ENCODE results near the genes C7orf25, HECW1, URGCP and UBE2D4.

- PRO-cap, result no peak
Measured at GRCh38 chr7:42235466-42236129, 1.4 kb downstream of the GLI3 start.

DNA sequence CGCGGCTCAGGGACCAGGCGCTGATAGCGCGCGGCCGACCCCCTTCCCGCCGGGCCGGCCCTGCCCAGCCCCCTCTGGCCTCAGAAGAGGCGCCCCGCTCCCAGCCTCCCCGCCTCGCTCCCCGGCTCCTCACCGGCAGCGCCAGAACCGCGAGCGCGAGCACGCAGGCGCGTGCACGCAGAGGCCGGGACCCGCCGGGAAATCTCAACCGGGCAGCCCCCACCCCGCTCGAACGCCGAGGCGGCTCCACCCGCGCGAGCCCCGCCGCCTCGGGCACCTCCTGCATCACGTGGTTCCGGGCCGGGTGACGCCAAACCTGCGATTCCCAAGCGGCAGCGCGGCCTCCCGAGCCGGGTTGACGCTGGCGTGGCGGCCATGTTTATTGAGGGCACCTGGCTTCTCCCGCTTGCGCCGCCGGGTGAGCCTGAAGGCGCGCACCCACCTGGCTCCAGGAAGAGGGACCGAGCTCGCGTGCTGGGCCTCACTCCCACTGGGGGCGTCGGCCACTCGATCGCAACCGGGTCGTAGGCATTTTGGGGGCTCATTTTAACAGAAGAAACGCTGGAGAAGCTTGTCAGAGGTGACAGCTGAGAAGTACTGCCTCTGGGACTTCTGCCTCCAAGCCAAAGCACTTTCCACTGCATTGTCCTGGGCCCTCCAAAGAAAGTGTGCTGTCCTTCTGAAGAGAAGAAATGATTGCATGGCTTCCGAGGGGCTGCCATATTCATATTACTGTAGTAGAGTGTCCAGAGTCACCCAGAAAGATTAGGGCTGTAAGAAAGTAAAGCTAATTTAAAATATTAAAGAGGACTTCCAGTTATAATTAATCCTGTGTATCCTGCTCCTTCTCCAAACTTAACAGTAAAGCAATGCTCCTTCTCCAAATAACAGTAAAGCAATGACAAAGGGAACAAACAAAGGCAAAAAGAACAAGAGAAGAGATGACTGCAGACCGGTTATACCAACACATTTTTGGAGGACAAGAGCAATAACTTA, at the start of gene C7orf25:
TSS of gene C7orf25 (minus strand) at position 289 of the 996 bp plus-strand sequence.
- PRO-cap, result bidirectional peak, plus-strand start at position 451 of the sequence, minus-strand start at position 134 of the sequence

GRCh38 chr7:43076433-43076959, 36.0 kb upstream of the HECW1 start:
- PRO-cap, result no peak

DNA sequence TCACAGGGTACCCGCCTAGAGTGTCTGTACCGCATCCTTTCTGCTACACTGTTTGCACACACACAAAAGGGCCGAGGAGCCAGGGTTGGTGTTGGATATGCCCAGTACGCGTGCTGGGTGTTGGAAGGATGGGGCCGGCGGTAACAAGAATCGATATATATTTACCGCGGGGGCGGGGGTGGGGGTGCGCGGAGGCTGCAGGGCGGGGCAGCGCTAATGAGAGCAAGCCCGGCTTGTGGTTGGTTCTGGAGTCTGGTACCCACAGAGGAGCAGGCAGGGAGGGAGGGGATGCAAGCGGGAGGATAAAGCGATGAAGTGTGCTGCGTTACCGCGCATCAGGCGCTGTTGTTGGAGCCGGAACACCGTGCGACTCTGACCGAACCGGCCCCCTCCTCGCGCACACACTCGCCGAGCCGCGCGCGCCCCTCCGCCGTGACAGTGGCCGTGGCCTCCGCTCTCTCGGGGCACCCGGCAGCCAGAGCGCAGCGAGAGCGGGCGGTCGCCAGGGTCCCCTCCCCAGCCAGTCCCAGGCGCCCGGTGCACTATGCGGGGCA, at the start of gene HECW1:
TSS of gene HECW1 (plus strand) at position 333 of the 554 bp plus-strand sequence.
- PRO-cap, result no peak

DNA sequence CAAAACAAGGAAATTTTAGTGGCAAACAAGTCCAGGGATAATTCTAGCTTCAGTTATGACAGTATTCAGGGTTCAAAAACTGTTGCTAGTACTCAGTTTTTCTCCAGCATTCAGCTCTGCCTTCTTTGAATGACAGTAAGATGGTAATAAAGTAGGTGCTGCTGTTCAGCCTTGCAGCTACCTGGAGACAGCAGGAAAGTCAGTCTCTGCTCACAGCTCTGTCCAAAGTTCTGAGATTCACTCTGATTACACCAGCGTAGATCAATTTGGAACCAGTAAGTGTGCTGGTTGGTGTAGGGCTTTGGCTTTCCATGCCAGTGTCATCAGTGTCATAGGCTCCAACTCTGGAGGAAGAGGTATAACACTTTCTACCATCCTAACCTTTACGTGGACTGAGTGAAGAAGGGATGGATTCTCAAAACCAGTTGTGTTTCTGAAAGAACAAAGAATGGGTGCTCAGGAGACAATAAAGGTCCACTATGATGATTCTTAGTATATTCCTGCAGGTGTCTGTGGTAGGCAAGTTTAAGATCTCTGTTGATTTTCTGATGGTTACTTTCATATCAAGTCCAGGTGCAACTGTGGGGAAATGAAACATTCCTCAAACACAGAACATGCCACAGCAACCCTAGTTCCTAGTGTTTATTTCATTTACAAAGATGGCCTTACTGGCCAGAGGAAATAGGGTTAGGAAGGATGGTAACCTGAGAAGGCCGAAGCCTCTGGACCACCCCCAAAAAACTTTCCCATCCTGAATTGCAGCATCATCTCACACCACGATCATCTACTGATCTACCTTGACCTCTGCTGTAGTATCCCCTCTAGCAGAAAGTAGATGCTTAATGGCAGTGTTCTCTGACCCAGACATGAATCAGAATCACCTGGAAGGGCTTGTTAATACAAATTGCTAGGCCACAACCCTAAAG, 26.4 kb downstream of the STK17A start:
- PRO-cap, result no peak

DNA sequence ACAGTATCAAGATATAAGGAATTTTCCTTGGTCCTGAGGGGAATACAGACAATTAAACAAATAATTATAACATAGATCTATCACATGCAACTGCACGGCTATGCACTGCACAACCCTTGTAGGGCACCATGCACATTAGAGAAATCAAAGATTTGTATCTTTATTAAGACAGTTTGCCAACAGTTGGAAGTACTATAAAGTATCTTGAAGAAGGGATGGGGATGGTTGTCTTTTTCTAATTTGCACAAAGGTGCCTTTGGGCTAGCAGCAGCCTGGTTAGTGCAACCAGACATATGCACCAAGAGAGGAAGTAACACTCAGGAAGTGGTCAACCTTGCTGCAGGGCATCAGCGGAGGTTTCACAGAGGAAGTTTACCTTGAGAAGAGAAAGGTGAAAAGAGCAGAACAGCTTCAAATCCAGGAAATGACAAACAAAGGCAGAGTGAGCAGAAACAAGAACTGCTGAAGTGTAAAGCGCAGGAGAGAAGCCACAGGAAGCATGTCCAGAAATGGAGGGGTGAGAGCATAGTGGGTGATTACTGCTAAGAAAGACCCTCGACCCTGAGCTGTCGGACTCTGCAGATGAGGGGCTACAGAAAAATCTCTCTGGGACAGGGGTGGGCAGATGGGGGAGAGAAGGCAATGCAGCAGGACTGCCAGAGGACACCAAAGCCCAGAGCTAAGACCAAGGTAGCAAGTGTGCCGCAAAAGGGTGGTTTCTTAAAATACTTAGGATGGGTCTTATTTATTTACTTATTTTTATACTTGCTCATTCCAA, 66.9 kb downstream of the STK17A start:
- PRO-cap, result no peak

DNA sequence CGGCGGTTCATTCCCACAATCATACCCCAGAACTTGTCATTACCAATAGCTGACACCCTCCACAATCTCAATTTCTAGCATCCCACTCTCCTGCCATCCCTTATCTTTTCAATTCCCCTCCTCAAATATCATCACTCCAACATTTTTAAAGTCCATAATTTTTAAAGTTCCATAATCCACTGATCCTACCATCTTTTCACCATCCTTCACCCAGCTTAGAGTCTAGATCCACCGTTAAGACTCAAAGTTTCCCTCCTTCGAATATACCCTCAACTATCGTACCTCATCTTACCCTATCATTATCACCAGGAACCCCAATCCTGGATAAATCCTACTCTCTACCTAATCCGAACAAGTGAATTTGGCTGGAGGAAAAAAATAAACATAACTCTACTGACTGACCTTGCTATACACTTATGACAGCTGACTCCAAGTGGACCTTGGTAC, 35.8 kb downstream of the COA1 start:
- PRO-cap, result no peak

DNA sequence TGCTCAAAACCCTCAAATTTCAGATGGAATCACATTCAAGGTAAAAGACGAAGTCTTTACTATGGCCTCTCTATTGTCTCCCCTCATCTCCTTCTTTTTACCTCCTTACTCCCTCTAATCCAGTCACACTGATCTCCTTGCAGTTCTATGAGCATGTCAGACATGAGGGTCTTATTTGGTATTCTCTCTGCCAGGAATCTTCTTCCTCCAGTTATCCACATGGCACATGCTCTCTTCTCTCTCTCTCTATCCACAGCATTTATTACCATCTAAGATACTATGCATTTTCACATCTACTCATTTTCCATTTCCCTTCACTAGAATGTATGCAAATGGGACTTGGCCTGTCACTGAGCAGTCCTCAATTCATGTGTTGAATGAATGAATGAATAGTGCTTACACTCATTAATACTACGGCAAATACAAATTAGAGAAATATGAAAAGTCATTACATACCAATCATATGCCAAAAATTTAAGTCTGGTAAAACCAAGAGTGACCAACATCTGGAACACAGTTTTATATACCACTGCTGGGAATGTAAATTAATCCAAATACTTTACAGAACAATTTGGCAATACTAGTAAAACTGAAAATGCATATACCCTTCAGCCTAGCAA, 34.0 kb downstream of the COA1 start:
- PRO-cap, result no peak

DNA sequence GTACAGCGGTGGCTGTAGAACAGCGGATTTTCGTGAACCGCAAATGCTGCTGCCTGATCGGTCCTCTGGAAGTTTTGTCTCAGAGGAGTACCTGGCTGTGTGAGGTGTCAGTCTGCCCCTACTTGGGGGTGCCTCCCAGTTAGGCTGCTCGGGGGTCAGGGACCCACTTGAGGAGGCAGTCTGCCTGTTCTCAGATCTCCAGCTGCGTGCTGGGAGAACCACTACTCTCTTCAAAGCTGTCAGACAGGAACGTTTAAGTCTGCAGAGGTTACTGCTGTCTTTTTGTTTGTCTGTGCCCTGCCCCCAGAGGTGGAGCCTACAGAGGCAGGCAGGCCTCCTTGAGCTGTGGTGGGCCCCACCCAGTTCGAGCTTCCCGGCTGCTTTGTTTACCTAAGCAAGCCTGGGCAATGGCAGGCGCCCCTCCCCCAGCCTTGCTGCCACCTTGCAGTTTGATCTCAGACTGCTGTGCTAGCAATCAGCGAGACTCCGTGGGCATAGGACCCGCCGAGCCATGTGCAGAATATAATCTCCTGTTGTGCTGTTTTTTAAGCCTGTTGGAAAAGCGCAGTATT, 20.1 kb downstream of the BLVRA start:
- PRO-cap, result no peak

GRCh38 chr7:43790999-43791579, 32.6 kb downstream of the BLVRA start:
- PRO-cap, result no peak

DNA sequence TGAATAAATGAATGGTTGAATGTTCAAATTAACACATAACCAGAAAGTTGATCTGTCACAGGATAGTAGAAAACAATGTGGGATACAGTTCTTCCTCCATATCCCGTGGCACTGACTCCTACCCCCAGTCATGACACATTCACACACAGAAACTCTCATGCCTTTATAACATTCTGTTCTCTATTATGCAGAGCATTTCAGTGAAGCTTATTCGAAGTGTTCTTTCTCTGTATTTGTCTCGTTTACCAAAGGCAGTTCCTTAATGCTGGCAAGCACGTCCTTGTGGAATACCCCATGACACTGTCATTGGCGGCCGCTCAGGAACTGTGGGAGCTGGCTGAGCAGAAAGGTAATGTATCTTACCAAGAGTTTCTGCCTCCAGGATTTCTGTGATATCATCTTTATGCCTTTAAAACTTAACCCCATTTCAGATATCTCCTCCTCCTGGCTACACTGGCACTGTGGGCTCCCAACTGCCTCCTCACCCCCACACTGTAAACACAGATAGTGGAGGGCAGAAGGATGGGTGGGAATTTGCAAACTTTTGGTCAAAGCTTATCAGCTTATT, 34.1 kb downstream of the BLVRA start:
- PRO-cap, result no peak

DNA sequence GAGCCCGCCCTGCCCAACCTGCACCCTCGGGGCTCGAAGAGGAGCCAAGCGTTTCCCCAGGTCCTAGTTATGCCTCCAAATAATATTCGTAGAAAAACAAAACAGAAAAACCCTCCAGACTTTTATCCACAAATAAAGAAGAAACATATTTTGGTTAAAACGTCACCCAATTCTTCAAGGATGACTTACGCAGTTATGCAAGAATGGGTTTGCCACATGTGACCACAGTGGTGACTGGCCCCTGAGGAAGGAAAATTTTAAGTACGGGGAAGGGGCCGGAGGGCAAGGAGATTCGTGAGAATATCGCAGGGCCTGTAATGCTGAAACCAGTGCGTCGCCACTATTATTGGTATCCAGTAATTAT, 494 bp upstream of the MRPS24 start:
- PRO-cap, result no peak

- PRO-cap, result bidirectional peak, plus-strand start at chr7:43906163, minus-strand start at chr7:43906048; bidirectional peak, plus-strand start at chr7:43906602, minus-strand start at chr7:43906584; bidirectional peak, plus-strand start at chr7:43907010, minus-strand start at chr7:43906840
Measured at GRCh38 chr7:43905869-43906963, at the start of gene URGCP. TSS of gene URGCP (minus strand) at chr7:43906596.

DNA sequence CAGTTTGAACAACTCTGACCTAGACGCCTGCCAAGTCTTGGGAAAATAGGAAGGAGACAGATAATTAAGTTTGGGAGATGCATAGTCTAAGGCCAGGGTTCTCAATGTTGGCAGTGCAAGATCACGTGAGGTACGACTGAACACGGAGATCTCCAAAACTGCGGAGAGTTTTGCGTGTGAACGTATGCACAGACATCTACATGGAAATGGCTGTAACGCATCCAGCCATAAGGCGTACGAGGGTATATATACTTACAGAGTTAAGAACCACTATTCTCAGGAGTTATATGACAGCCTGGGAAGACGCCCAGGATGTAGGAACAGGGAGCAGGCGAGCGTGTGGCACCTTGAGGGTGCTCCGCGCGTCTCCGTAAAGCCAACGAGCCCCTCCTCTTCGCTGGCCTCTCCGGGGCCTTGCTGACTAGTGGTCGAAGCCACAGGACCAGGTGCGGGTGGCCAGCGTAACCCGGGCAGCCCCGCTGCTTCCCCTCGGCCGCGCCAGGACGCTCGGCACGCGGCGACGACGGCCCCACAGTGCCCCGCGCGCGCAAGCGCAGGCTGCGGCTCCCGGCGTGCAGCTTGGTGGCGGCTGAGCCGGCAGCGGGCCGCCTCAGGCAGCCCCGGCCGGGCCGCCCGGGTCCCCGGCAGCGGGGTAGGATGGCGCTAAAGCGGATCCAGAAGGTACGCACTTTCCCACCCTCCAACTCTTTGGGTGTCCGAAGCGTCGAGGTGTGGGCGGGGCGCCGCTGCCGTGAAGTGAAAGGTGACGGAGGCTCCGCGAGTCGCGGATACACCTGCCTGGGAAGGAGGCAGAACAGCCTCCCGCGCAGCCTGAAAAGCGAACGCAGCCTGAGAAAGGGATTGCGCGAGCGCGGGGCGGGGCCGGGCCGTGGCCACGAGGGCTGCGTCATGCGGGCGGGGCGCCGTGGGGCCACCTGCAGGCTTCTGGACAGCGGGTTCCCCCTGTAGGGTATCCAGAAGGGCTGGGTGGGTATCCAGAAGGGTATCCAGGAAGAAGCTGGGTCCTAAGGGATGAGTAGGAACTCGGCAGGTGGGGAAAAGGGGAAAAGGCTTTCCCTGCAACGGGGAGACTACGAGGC, at the start of gene UBE2D4:
TSS of gene UBE2D4 (plus strand) at position 561 of the 1,100 bp plus-strand sequence.
- PRO-cap, result bidirectional peak, plus-strand start at position 155 of the sequence, minus-strand start at position 160 of the sequence; bidirectional peak, plus-strand start at position 600 of the sequence, minus-strand start at position 536 of the sequence; bidirectional peak, plus-strand start at position 910 of the sequence, minus-strand start at position 826 of the sequence

GRCh38 chr7:44102001-44102850, 1.9 kb upstream of the AEBP1 start:
- PRO-cap, result no peak

DNA sequence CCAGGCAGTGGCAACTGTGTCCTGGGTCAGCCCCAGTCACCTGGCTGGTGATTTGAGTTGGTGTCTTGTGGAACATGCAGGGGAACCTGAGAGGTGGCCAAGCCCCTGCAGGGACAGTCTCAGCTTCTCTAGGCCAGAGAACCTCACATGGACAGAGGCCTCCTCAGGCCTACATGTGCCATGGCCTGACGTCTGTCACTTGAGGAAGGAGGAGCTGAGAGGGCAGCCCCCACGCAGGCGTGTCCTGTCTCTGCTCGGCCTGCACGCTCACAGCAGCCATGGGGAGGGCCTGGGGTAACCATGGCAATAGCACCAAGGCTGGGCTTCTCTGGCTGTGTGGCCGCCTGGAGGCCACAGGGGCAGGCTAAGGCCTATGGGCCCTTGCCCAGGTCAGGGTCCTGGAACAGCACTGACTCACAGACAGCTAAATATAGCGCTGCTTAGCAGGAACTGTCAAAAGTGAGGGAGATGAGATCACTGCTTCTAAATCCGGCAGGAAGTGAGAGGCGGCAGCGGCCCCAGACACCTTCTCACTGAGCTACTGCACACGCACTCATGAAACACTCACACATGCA, 57.0 kb downstream of the YKT6 start:
- PRO-cap, result bidirectional peak, plus-strand start at position 521 of the sequence, minus-strand start at position 432 of the sequence

- PRO-cap, result no peak
Measured at GRCh38 chr7:44276013-44276499, 49.3 kb downstream of the CAMK2B start.

DNA sequence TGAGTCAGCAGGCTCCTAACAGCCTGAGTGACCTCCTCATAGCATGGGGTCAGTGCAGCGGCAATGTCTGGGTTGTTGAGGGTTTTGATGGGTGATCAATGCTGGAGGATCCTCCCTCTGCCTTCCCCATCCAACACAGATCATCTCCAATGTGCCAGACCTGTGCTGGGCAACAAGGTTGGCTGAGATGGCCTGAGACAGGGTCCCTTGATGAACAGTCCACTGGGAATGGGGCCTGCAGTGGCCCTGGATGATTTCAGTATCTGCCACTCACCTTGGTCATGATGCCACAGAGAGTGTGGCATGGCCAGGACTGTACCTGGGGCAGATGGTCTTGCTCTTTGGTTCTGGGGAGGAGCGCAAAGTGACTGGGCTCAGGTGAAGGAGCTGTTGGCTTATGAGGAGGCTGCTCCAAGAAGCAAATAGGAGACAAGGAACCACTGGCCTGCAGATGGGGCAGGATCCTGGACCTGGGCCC, 55.7 kb upstream of the CAMK2B start:
- PRO-cap, result no peak

GRCh38 chr7:44398326-44399209, 73.2 kb upstream of the CAMK2B start:
- PRO-cap, result no peak

DNA sequence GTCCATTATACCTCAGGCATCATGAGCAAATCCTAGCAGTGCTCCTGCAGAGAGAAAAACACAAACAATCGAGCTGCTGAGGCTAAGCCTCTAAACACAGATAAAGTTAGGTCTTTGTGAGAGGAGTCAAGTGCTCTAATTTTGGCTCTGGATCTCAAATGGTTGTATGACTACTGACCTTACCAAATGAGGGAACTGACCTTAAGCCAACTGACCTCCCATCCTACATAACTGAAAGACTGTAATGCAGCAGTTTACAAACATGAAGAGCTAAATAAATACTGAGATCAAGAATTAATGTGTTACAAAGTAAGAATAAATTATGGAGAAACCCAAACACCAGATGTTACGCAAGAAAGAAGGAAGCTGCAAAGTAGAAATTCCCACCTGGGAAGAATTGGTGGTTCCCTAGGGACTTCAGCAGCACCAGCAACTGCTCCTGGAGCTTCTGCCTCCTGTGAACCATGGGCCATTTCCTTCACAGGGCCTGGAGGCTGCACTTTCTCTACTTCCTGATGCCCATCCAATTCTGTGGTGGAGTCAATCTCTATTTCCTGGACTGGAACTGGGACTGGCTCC, 5.8 kb downstream of the NUDCD3 start:
- PRO-cap, result no peak